Glomerular endothelial cell (primary cell): Measurements from ENCODE around the genes SERPINB11 and CCDC102B.

- RAMPAGE, long total RNA: no peak
Observed at GRCh38 chr18:62741012-62742076, 26.0 kb downstream of the PHLPP1 start.

DNA sequence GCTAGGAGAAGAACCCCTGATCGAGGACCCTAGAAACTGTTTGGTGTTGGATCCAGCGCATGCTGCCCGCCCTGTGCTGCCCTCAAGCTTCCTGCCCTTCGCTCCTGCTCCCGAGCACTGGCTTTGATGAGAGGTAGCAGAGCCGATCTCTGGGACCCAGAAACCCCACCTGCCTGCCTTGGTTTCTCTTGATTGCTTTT, 267.2 kb downstream of the PHLPP1 start:
- RAMPAGE, long total RNA: no peak

DNA sequence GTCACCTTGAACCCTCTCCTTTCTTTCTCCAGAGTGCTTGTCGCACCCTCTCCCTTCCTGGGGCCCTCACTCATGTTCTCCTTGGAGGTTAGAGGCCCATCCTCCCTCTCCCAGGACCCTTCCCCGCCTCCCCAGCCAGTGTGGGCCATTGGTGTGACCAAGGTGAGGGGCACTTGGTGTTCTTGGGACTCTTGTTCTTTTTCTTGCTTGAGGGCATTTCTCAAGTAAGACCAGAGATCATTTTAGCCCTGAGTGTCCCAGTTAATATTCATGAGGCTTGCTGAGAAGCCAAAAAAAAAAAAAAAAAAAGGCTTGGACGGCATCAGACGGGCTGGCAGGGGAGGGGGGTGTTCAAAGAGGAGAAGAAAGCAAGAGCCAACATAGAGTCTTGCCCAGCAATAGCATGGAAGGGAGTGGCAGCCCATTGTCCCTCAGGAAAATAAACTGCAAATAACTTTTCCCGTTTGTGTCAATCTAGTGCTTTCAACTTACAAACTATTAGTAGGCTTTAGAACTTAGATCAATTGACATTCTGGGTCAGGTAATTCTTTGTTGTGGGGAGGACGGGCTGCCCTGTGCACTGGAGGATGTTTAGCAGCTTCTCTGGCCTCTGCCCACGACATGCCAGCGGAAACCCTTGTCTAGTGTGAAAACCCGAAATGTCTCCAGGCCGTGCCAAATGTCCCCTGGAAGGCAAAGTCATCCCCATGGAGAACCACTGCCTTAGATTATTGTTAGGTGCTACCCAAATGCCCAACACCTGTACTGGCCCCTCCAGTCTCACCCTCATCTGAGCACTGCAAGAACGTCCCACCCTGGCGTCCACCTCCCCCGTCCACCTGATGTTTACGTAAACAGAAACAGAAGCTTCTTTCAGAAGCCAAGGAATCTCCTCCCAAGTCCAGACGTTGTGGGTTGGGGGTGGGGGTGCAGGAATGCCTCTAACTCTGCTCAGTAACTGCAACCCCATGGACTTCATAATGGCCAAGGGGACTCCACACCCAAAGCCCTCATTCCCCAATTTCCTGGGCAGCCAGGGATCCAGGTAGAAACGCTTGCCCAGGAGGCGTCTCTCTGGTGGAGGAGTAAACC, 163.4 kb downstream of the BCL2 start:
- RAMPAGE, long total RNA: no peak

DNA sequence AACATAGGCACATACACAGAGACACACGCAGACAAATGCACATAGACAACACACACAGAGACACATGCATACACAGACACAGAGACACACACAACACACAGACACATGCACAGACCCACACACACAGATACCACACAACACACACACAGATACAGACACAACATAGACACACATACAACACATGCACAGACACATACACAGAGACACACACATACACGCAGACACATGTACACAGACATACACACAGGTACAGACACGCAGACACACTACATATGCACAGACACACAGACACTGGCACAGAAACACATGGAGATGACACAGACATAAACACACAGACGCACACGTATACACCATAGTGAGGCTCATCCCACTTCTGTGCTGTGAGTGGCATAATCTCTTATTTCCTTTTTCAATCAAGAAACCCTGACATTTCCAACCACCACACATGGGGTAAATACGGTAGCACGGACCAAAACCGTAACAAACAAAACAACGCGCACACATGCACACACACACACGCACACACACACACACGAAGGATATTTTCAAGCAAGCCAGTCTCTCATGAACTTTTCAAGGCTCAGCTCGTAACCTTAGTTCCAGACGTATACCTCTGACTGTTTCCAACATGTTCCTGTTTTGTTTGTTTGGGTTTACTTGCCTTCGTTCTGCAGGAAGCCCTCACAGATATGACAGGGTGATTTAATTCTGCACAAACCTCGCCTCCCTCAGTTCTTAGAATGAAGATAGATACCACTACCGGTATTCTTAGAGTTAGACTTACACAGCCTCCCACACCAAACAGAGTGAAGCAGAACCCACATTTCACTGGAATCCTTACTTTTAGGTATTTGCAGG, 119.9 kb downstream of the BCL2 start:
- RAMPAGE, long total RNA: no peak

DNA sequence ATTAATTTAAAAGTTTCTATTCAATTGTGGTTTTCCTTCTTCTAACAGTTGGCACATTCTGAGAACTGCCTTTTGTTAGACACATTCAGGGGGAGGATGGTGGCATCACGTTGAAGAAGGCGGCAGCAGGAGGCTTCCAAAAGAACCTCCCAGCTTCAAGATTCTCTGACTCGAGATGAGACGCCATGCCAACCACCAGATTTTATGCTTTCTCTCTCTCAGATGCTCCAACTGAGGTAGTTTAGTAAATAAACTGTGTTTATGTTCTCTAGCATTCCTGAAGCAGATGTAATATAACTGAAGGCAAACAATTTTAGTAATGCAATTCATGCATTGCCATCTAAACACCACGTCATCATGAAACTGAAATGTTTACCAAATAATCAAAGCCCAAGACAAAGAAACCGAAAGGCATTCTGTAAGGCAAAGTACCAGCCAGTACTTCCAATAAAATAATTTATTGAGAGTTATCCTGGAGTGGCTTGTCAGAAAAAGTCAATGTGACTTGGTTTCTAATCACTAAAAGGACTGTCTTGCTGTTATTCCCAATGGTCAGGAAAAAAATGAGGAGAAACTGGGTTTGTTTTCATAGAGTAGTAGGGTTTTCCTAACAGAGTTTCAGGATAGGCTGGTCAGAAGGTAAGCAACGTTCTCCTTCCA, 102.6 kb downstream of the BCL2 start:
- RAMPAGE, long total RNA: no peak

DNA sequence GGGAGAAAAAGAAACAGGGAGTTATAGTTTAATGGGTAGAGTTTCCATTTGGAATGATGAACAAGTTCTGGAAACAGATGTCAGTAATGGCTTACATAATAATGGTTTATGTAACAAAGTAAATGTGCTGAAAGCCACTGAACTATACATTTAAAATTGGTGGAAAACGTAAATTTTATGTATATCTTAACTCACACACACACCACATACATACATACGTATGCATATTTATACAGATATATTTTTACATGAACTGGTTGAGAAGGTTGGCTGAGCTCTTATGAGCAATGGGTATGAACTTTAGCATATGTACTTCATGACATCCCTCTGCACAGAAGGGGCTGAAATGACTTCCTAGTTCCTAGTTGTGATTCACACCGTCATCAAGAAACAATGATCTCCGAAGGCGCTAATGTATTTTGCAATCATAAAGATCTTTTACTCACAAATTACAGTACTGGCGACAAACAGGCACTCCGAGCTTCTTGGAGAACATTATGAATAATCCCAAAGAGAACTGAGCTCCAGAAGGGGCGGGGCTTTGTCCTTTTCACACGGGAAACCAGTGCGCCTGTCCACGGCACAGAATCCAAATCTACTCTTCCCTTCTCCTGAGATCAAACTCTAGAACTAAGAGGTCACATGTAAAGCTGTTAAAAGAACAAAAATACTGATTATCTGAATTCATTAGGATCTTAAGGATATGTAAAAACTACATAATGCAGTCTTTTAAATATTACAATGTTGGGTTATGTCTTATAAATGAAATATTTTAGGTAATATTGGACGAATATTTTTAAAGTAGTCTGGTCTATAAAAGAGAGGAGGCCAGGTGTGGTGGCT, 18.1 kb downstream of the BCL2 start:
- RAMPAGE, long total RNA: no peak

GRCh38 chr18:63317564-63318417, 1.8 kb downstream of the BCL2 start:
- RAMPAGE, long total RNA: no peak

- RAMPAGE, long total RNA: no peak
Observed at GRCh38 chr18:63363715-63364610, 3.0 kb downstream of the KDSR start.

DNA sequence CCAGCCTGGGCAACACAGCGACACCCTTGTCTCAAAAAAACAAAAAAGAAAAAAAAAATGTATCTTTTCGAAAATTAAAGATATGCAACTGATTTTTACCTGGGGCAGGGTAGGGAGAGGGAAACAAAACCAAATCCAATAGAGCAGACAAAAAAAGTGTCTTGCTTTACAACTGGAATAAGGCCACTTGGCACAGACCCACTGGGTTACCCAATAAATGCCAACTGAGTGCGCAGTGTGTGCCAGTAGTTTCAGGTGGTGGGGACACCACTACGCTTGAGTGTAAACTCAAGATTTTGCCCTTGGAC, 16.4 kb downstream of the VPS4B start:
- RAMPAGE, long total RNA: no peak

GRCh38 chr18:63415400-63416031, 6.8 kb downstream of the VPS4B start:
- RAMPAGE, long total RNA: no peak

GRCh38 chr18:63702810-63703194, at the start of gene SERPINB11:
TSS of gene SERPINB11 (plus strand) at chr18:63702960.
- RAMPAGE, long total RNA: no peak

- RAMPAGE, long total RNA: no peak
Observed at GRCh38 chr18:63752731-63753171, 22.5 kb upstream of the SERPINB7 start.

- RAMPAGE, long total RNA: no peak
Observed at GRCh38 chr18:63936547-63936954, 12.6 kb upstream of the HMSD start.

- RAMPAGE, long total RNA: no peak
Observed at GRCh38 chr18:65605445-65605949, 145.3 kb upstream of the CDH7 start.

DNA sequence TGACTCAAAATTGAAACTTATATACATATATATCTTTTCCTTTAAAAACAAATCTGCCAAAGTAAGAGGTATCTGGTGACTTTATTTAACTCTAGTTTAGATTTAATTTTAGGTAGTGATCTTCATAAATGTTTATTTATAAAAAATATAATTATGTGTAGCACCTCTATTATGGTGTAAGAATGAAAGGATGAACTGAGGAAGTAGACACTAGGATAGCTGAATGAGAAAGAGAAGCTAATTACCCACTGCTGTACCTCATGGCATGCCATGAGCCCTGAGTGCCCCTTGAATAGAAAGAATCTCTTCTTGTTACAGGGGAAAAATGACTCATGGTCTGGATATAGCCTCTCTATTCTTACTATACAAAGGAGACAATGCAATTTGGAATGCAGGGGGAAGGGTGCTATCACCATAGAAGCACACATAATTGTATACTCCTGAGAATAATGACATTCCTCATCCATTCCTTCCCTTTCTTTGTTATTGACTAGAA, 385.1 kb downstream of the CDH7 start:
- RAMPAGE, long total RNA: no peak

DNA sequence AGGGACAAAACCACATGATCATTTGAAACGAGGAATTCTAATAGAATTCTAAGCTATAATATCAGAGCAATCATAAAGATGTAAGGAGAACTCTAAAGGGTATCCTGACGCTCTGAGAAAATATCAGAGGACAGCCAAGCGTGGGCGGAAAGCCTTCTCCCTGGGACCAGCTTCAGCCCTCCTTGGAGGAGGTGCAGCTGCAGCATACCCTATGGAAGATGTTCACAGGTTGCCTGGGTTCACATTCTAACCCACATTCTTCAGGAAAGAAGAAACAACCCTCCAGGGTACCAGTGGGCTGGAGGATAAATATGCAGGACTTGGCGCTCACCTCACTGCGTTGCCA, 80.7 kb downstream of the CDH19 start:
- RAMPAGE, long total RNA: no peak

DNA sequence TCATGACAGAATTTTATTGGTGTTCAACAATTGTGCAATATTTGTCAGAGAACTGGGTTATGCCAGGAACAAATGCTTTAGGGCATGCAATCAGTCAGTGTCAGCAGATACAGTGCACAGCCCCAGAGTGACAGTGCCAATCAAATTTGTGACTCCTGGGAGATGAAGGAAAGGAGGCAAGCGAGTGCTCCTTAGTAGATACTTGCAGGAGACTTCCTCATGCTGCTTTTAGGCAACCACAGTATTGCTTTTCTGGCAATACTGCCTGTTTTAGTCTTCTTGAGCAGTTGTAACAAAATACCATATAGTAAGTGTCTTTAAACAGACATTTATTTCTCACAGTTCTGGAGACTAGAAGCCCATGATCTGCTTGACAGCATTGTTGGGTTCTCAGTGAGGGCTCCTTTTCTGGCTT, 81.4 kb upstream of the DSEL start:
- RAMPAGE, long total RNA: no peak

DNA sequence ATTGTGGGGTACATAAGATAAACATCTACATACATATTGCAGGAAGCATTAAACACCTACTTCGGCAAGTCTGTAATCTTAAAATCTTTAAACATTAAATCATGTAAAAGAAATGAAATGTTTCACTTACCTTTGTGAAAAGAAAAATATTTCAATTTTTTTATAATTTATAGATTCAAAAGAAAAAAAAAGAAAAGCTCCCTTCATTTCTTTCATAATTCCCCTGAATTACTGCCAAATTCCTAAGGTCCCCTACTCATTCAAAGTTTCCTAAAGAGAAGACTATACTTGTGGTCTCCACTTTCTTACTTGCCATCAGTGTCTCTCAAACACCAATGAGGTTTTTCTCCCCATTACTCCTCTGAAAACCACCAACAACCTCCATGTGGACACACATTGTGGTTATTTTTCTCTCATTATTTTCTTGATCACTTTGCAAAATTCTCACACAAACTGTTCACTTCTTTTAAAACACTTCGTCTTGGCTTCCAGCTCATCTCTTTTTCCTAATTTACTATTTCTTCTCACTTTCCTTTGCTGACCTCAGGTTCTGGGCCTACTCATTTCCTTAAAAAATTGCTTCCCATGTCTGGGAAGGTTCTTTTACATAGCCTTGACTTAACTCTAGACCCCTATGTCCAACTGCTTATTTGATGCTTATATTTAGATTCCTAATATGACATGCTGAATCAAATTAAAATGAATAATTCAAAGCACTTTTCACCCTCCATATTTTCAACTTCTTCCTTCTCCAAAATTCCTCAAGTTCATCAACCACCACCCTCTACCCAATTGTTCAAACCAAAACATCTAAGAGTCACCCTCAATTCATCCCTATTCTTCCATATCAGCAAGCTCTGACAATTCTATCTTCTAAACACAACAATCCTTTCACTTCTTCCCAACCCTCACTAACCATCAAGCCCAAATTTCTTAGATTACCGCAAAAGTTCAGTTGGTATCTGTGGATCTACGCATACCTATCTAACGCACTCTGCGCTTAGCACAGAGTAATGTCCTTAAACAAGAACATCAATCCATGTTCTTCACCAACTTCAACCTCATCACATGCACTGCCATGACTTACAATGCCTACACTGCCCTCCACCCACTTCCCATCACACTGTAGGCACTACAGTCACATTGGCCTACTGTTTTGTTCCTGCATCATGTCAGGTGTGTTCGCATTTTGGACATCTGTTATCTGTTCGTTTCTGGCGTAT, 19.7 kb downstream of the TMX3 start:
- RAMPAGE, long total RNA: no peak

DNA sequence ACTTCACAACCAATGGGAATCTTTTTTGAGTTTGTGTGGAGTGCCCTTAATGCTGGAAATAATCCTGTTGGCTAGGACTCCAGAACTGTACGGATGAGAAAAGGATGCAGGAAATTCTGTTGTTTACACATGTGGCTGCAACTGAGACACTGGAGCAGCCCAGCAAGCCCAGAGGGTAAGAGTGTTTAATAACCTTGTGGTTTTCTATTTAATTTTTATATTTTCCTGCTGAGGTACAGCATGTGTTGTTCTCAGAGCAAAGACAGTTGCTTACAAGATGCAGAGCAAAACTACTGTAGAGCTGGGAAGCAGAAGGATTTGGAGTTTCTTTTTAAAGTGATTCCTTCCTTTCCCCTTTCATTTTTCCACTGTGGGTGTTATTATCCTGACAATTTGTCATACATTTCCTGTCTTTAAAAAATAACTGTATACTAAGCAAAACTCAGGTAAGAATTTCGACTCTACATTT, at the start of gene CCDC102B:
CCDC102B (plus strand) TSS at position 74 of the 469 bp plus-strand sequence.
- RAMPAGE, long total RNA: no peak

DNA sequence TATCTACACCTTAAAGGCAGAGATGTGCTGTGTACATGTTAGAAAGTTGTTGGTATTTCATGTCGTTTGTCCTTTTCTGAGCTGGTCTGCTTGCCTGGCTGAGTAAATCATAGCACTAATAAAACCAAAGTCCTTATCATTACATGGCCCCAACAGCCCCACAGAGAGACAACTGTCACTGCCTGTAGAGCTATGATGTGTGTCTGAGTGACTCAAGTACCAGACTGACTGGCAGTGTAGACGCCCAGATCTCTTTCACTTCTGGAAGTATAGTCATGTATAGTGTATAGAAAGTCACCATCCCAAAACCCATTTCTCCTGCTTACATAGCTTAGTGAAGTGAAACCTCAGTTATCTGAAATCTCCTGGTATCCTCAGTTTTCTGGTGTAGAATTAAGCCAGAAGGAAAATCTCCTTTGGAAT, 4.4 kb downstream of the SOCS6 start:
- RAMPAGE, long total RNA: no peak